ENCODE measurements around a stretch of chr17.

GRCh38 chr17:12023968-12024360 is 3.3 kb downstream of the MAP2K4 start:
- PRO-cap: no peak
- RAMPAGE, long total RNA: no peak

GRCh38 chr17:12081035-12081514 is 60.4 kb downstream of the MAP2K4 start:
- PRO-cap: no peak
- RAMPAGE, long total RNA: no peak

GRCh38 chr17:12690966-12691694 is 25.4 kb downstream of the MYOCD start:
- PRO-cap: no peak
- RAMPAGE, long total RNA: no peak

GRCh38 chr17:12927442-12927948 is 90.3 kb downstream of the ELAC2 start:
- PRO-cap: no peak
- RAMPAGE, long total RNA: no peak

- PRO-cap: no peak
- RAMPAGE, long total RNA: no peak
These were observed 15.5 kb downstream of the ELAC2 start for GRCh38 chr17:13002119-13002853.

- PRO-cap: no peak
- RAMPAGE, long total RNA: no peak
These were observed 92.0 kb downstream of the HS3ST3A1 start for GRCh38 chr17:13509390-13510480.

- PRO-cap: no peak
- RAMPAGE, long total RNA: no peak
These were observed 174.5 kb upstream of the HS3ST3A1 start for GRCh38 chr17:13776074-13776687.

GRCh38 chr17:13931758-13932587 is 137.3 kb upstream of the COX10 start:
- PRO-cap: no peak
- RAMPAGE, long total RNA: no peak

- PRO-cap: no peak
- RAMPAGE, long total RNA: no peak
These were observed 128.3 kb upstream of the COX10 start for GRCh38 chr17:13940966-13941399.

- PRO-cap: no peak
- RAMPAGE, long total RNA: no peak
These were observed 35.0 kb downstream of the CDRT15 start for GRCh38 chr17:14201573-14202218.

DNA sequence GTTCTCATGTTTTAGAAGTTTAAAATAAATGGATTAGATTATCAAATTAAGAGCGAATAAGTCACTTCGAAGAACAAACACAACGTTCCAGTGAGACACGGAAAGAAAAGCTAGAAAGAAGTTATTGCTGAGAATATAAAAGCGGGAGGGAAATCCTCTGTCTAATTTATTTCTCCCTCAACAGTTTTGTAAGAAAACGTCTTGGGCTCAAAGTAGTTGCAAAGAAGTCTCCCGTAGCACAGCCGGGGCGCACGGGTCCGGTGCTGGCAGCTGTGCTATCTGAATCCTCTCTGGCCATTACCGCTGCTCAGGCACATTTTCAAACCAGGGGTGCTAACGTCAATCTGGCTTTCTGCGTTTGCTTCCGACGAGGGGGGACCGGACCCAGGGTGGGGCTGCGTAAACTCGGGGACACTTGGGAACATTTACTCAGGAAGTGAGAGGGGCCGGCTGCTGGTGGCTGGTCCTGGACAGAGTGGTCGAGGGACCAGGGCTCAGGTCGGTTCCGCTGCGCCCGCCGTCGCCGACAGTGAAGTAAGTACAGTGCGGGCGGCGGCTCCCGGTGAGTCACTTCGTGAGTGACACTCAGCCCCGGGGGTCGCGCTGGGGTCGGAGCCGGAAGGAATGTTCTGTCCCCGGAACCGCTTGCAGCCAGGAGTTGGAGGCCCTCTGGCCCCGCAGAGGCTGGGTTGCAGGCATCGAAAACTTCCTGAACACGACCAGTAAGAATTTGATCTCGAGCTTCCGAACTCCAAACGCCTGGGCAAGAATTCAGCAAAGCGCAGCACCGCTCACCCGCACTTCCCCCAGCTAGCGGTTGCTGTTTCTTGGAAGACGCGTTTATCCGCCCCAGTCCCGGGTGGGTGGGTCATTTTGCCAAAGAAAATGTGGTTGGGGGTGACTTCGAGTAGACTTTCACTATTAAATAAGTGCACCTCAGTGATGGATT is 1.5 kb upstream of the HS3ST3B1 start:
- PRO-cap: unidirectional peak, plus-strand start at position 432 of the sequence
- RAMPAGE, long total RNA: no peak

- PRO-cap: no peak
- RAMPAGE, long total RNA: no peak
These were observed 3.4 kb downstream of the HS3ST3B1 start for GRCh38 chr17:14304121-14304822.

GRCh38 chr17:14306058-14306495 is 5.2 kb downstream of the HS3ST3B1 start:
- PRO-cap: no peak
- RAMPAGE, long total RNA: no peak

DNA sequence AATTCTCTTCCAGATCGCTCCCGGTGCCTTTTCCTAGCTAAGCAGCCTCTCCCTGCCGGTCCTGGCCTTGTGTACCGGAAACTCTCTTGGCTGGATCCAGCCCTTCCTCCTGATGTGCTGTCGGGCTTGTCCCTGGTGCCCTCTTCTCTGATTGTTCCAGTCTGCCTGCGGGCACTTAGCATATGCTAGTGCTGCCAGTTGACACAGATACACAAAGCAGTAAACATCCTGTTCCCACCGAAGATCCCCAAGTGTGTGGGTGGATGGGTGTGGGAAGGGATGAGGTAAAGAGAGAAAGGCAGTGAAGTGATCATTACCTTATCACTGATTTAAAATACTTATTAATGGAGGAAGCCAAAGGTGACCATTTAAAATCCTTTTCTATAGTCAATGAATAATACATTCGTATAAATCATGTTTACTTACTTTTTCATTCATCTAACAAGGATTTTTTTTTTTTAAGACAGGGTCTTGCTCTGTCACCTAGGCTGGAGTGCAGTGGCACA is 9.8 kb downstream of the HS3ST3B1 start:
- PRO-cap: no peak
- RAMPAGE, long total RNA: no peak

GRCh38 chr17:14329860-14331070 is 29.4 kb downstream of the HS3ST3B1 start:
- PRO-cap: no peak
- RAMPAGE, long total RNA: no peak

DNA sequence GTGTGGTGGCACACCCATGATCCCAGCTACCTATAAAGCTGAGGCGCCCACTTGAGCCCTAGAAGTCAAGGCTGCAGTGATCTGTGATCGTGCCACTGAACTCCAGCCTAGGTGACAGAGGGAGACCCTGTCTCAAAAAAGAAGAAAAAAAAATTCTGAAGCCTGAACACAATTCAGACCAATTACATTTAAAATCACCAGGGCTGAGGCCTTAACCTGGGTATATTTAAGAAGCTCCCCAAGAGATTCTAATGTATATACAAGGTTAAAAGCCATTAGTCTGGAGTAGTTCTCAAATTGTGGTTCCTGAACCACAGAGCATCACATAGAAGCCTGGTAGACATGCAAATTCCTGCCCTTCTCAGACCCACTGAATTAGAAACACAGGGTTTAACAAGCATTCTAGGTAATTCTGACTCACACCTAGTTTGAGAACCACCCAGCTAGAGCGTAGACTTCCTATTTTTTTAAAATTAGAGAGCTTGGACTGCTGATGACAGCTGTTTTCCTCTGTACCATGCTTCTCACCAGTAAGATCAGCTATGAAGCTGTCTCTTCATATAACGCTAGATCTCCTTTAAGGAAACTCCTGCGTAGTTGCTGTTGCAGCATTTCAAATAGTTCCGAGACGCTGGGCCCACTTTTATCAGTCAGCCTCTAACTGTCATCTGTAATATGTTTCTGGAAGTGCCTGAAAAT is 50.5 kb downstream of the HS3ST3B1 start:
- PRO-cap: no peak
- RAMPAGE, long total RNA: no peak

- PRO-cap: no peak
- RAMPAGE, long total RNA: no peak
These were observed 58.5 kb downstream of the HS3ST3B1 start for GRCh38 chr17:14359288-14359934.

DNA sequence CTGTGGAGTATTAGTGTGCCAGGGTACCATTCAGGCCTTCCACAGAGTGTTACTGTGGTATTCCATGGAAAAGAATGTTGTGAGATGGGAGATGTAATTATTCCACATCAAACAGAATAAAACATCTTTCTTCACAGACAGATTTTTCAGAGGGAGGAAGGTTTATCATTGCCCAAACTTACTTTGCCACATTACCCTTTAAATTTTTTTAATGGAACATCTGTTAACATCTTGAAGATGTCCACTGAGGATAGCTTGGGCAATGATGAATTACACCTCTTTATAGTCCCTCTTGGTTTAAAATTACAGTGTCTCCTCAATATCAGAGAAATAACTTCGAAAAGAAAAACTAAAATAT is 222.4 kb downstream of the PMP22 start:
- PRO-cap: no peak
- RAMPAGE, long total RNA: no peak

DNA sequence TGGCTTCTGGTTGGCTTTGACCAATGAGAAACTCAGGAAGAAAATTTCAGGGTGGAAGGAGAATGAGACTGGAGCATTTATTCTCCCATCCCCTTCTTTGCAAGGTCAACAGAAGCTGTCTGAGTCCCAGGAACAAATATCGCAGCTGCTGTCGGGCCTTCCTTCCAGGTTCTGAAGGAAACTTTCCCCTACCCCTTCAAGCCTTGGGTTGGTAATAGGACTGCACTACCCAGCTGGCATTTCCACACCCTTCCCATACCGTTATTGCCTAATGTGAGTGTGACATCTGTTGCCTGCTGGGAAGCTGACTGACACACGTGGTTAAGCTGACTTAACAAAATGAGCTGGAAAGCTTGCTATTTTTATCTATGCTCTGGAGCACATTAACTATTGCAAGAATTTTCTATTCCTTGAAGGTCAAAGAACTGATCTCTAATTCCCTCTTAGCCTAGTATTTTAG is 79.6 kb downstream of the PMP22 start:
- PRO-cap: no peak
- RAMPAGE, long total RNA: no peak

- PRO-cap: unidirectional peak, minus-strand start at chr17:15307739
- RAMPAGE, long total RNA: no peak
These were observed 33.8 kb downstream of the TEKT3 start for GRCh38 chr17:15307591-15307996.